Hepatocyte (in vitro differentiated cells and primary cell): ENCODE measurements around the gene SNF8.

- RAMPAGE, long total RNA: no peak
- RRBS: no CpG with 5 or more reads among the region's 4 CpGs
These were observed 12.5 kb downstream of the NFE2L1 start for GRCh38 chr17:48060666-48060988.

DNA sequence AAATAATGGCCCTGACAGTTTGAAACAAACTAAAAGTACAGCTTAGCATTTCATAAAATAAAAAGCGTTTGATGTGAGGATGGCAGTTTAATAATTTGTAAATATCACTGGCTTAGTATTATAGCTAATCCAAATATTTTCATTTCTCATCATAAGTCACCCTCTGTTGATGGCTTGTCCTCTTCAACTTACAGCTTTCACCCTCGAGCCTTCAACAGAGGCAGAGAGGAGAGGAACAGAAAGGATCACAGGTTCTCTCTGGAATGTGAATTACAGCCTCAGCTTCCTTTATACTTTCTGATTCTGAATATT is 106.4 kb downstream of the SNX11 start:
- RAMPAGE, long total RNA: no peak
- RRBS: no CpG with 5 or more reads among the region's 2 CpGs

DNA sequence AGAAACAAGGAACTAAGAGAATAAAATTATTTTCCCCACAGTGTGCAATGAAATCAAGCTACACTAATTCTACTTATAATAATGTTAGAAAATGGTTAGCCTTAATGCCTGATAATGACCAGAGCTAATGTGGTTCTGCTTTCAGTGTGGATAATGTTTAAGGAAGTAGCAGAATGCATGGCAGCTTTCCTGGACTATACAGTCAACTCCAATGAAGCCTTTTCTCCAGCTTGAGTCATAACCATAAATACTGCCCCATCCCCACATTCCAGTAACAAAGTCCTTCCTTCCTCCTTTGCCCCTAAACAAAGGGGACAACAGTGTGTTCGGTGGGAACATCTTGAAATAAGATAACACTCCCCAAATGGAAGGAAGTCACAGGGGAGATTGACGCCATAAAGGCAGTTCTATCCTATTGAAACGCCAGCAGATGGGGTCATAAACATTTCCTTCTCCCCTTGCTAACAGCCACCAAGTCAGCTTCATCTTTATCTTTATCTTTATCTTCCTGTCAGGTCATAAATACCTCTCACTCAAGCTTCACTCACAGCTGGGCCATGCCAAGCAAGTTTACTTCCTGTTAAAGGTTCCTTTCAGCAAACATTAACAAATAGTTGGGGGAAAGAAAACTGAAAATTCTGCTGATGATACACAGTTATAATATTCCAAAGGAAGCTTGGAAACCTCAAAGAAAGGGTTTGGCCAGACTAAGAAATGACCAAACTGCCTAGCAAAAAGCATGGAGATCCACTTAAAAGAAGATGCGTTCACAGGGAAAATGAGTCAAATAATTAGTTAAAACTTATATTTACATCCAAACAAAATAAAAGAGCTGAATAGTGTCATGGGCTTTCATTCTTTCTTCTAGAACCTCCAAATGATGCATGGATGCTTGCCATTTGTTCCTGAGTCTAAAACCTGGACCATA is 136.7 kb downstream of the SNX11 start:
- RAMPAGE, long total RNA: no peak
- RRBS: no CpG with 5 or more reads among the region's 4 CpGs

GRCh38 chr17:48254815-48255362 is 147.3 kb downstream of the SNX11 start:
- RAMPAGE, long total RNA: no peak
- RRBS: no CpG with 5 or more reads among the region's 1 CpG

DNA sequence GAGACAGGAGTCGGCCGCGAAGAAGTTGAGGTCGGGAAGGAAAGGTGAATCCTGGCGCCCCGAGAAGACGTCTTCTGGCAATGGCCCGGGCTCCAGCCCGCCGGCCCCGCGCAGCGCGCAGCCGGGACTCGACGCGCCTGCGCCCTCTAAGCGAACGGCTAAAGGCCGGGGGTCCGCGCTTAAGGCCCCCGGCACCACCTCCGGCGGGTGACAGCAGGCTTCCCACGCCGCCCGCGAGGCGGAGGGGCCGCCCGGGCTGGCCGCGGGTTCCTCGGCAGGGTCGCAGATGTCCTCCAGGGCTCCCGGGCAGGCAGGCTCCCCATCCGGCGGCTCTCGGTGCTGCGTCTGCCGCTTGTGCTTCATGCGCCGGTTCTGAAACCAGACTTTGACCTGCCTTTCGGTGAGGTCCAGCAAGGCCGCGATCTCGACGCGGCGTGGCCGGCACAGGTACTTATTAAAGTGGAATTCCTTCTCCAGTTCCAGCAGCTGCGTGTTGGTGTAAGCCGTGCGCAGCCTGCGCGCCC is 1.7 kb downstream of the HOXB2 start:
- RAMPAGE, long total RNA: no peak
- RRBS: 3% methylated on average over 46 of the region's 59 CpGs

GRCh38 chr17:48546911-48547628 is 2.2 kb upstream of the HOXB2 start:
- RAMPAGE, long total RNA: no peak
- RRBS: no CpG with 5 or more reads among the region's 9 CpGs

DNA sequence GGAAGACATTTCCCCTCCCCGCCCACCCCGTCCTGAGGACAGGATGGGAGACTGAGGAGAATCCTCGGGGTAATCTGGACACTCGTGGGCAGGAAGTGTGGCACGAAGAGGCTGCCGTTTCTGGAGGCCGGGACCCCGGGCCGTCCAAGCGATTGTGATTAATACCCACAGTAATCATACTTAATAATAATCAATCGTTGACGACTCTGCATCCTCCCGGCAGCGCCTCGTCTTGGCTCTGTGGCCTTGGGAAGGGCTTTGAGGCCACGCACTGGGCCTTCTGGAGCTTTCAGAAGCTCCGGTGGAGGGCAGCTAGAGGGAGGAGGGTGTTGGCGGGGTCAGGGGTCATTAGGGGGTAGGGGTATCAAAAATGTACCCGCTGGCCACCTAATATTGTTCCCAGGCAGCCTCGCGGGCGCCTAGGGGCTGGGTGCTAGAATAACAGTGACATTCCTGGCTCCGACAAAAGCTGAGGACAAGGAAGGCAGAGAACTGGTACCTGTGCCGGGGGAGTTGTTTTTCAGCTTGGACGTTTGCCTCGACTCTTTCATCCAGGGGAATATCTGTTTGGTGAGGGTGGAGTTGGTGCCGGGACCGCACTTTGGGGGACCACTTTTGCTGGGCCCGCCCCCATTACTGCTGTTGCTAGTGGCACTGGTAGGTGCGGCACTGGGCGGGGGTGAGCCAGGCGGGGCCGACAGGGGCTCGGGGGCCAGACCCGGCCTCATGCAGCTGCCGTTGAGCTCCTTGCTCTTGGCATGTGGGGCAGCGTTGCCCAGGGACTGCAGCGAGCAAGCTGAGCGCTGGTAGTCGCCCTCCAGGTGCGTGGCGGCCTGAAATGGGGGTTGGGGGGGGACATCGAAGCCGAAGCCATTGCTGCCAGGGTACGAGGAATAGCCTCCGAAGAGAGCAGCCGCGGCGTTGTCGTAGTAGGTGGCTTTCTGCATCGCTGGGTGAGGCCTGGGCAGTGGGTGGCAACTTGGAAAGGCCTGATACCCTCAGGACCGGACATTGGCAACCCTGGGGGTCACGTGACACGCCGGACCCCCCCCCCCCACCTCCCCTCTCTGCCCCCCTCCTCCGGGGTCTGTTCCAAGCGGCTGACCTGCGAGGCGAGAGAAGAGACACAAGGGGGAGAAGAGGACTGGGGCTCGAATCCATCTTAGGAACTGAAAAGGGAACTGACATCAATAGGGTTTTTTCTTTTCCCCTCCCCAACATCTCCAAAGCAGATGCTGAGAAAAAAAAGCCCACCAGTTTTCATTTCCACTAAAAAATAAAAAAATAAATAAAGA is 7.1 kb upstream of the HOXB2 start:
- RAMPAGE, long total RNA: no peak
- RRBS: 23% methylated on average over 12 of the region's 60 CpGs

DNA sequence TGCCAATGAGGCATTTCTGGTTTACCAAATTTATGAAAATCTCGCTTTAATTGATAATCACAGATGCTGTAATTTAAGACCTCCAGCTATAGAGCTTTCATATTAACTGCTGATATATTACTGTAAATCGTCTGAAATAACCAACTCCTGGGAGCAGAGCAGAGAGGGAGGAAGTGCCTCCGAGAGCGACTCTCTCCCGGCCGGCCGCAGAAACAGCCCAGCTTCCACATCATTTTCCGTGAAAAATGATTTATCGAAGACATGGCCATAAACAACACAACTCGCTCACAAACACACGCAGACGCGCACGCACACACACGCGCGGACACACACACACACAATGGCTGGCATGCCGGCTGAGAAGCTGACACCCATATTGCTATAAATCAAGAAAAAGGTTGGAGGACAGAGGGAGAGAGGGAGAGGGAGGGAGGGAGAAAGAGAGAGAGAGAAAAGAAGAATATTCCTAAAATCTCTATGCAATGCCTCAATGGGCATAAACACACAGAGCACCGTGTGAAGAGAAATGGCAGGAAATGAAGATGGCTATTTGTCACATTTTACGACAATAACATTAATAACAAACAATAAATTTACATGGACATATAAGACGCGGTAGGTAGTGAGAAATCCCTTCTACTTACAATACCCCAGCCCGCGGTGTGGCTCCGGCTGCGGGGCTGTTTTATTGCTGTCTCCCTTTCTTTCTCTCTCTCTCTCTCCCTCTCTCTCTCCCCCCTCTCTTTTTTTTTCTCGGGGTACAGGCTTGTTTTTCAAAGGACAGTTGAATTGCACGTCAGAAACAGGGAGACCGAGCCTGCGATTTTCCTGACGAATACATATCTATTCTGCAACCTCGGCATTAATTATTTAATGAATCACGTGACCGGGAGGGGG is 9.6 kb downstream of the HOXB4 start:
- RAMPAGE, long total RNA: no peak
- RRBS: no CpG with 5 or more reads among the region's 34 CpGs

DNA sequence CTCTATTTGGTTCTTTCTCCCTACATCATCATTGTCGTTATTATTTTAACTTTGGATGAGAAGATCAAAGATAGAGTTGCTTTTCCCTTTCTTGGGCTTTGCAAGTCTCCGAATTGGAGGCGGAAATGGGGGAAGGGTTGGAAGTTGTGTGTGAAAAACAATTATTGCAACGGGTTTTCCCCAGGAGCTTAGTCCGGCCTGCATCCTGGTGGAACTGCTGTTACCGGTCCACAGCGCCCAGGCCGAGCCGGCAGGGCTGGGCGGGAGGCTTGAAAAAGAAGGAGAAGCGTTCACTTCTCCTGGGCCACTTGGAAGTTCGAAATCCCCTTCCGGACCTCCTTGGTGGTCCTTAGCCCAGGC is 639 bp upstream of the HOXB5 start:
- RAMPAGE, long total RNA: no peak
- RRBS: 13% methylated on average over 4 of the region's 13 CpGs

DNA sequence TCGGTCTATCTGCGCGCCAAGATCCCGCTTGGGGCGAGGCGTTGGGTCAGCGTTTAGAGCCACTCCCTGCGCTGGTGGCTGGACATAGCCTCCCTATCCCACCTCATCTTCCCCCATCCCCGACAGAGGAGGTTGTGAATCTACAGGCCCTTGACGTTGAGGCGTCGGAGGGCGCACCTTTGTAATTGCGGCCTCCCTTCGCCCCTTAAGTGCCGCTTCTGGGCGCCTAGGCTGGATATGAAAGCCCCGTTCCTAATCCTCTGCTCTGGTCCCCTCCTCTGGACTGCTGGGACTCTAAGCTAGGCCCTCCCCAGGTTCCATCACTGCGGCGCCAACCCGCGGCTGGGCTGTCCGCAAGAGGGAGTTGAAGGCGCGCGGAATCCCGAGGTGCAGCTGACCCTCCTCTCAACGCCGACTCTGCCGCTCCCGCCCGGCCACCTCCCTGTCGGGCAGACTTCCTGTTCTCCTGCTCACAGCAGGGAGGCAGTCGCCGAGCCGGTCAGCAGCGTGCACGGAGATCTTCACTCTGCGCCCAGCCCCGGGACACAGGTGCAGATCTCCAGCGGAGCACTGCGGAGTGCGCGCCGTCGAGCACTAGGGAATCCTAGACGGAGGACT is 16.1 kb upstream of the HOXB9 start:
- RAMPAGE, long total RNA: no peak
- RRBS: 6% methylated on average over 9 of the region's 47 CpGs

GRCh38 chr17:48644806-48645530 is 18.8 kb upstream of the HOXB9 start:
- RAMPAGE, long total RNA: no peak
- RRBS: no CpG with 5 or more reads among the region's 7 CpGs

- RAMPAGE, long total RNA: no peak
- RRBS: no CpG with 5 or more reads among the region's 5 CpGs
These were observed 10.6 kb downstream of the CALCOCO2 start for GRCh38 chr17:48841256-48841985.

GRCh38 chr17:48873208-48873722 is 19.3 kb upstream of the ATP5MC1 start:
- RAMPAGE, long total RNA: no peak
- RRBS: no CpG with 5 or more reads among the region's 2 CpGs

DNA sequence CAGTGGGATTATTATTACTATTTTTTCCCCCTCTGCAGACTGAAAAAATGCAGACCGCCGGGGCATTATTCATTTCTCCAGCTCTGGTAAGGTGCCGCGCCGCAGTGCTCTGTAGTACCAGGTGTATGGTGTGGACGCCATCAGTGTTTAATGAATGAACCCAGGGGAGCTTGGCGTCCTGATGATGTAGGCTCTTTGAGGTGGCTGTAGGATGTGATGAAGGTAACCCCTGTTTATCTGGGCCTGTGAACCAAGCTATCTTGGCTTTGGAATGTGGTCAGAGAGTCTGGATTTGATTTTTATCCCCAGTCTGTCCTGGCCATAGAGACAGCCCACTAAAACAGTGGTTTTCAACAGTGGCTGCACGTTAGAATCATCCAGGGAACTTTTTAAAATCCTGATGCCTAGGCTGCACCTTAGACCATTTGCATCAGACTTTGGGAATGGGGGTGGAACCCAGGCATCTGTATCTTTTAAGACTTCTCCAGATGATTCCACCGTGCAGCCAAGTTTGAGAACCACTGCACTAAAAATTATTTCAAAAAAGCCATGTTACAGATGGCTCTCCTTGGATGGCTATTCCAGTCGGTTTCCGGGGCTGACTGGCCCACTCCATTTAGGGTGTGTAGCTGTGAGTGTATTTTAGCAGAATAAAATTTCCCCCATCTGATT is 920 bp downstream of the ATP5MC1 start:
- RAMPAGE, long total RNA: no peak
- RRBS: no CpG with 5 or more reads among the region's 11 CpGs

DNA sequence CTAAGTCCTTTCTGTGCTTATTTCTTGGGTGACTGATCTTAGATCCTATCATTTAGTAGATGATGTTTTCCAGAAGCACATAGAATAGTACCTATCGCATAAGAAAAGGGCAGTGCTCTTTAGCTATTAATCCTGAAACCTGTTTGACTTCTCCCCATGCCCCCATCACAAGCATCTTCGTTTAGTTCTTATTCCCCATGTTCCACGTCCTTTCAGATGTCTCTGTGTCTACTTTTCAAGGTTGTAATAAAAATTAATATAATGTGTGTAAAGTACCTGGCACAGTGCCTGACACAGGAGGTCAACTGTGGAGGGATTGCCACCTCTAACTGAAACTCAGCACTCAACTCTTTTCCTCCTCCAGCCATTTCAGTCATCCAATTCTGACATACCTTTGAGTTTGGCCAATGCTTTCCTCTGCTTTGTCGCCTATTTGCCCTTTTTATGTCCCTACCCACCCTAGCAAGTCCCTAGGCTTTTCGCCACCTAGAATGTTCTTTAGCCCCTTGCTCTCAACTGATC is 1.5 kb downstream of the UBE2Z start:
- RAMPAGE, long total RNA: no peak
- RRBS: no CpG with 5 or more reads among the region's 5 CpGs

DNA sequence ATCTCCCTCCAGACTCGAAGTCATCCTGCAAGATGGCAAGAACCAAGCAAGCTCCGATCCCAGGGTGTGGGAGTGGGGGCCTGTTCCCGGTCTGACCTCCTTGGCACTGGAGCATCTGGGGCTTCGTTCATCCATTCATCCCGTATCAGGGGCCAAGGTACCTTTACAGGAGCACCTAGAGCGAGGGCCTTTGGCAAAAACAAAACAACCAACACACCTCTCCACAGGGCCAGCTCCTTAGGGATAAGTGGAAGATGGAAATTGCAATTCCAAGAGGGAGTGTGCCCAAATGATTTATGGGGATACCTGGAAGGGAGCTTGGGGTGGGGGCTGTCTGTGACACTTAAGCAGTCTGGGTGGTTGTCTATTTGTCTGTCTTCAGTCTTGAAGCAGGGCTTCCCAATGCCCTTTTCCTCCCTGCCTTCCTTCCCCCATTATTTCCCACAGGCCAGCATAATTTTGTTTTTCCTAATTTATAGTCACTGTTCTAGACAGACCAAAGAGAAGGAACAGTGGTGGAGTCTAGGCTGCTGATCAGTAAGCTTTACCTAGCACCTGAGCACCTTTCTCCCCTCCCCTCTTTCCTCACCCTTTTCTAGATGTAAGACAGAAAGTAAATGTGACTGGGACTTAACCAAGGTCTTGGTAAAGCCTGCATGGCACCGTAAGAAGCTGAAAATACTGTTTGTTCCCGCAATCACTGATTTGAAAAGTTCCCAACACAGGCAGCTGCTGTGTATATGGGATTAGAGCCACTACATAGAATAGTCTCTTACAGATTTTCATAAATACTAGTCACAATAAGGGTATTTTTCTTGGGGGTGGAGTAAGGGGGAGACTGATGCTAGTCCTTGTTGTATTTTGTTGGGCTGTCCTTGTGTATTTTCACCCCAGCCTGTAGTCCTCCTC is 17.2 kb downstream of the SNF8 start:
- RAMPAGE, long total RNA: no peak
- RRBS: no CpG with 5 or more reads among the region's 8 CpGs

- RAMPAGE, long total RNA: start-site peak on the minus strand at chr17:48944783-48944814, 178 and 28 reads in 2 replicates
- RRBS: under 1% methylated on average over 22 of the region's 69 CpGs
These were observed at the start of gene SNF8 for GRCh38 chr17:48944289-48945568. Gene SNF8, minus strand, starts transcription at chr17:48944842.

- RAMPAGE, long total RNA: no peak
- RRBS: no CpG with 5 or more reads among the region's 4 CpGs
These were observed 5.2 kb downstream of the PHOSPHO1 start for GRCh38 chr17:49225462-49225751.

- RAMPAGE, long total RNA: no peak
- RRBS: no CpG with 5 or more reads among the region's 2 CpGs
These were observed 1.9 kb downstream of the ZNF652 start for GRCh38 chr17:49360206-49360425.

GRCh38 chr17:49366635-49367034 is 4.6 kb upstream of the ZNF652 start:
- RAMPAGE, long total RNA: no peak
- RRBS: no CpG with 5 or more reads among the region's 7 CpGs